Measurements from ENCODE around the gene DHRS7B.

DNA sequence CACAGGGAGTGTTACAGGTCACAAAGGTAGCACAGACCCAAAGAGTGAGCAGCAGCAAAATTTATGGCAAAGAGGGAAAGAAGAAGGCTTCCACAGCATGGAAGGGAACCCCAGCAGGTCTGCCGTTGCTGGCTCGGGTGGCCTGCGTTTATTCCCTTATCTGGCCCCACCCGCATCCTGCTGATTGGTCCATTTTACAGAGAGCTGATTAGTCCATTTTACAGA, 41.7 kb upstream of the DHRS7B start:
- PRO-cap, 4 experiments: no peak in any of the 4 experiments
- RAMPAGE, long total RNA, 2 experiments: no peak in any of the 2 experiments
- RRBS: no CpG with 5 or more reads among the region's 4 CpGs

DNA sequence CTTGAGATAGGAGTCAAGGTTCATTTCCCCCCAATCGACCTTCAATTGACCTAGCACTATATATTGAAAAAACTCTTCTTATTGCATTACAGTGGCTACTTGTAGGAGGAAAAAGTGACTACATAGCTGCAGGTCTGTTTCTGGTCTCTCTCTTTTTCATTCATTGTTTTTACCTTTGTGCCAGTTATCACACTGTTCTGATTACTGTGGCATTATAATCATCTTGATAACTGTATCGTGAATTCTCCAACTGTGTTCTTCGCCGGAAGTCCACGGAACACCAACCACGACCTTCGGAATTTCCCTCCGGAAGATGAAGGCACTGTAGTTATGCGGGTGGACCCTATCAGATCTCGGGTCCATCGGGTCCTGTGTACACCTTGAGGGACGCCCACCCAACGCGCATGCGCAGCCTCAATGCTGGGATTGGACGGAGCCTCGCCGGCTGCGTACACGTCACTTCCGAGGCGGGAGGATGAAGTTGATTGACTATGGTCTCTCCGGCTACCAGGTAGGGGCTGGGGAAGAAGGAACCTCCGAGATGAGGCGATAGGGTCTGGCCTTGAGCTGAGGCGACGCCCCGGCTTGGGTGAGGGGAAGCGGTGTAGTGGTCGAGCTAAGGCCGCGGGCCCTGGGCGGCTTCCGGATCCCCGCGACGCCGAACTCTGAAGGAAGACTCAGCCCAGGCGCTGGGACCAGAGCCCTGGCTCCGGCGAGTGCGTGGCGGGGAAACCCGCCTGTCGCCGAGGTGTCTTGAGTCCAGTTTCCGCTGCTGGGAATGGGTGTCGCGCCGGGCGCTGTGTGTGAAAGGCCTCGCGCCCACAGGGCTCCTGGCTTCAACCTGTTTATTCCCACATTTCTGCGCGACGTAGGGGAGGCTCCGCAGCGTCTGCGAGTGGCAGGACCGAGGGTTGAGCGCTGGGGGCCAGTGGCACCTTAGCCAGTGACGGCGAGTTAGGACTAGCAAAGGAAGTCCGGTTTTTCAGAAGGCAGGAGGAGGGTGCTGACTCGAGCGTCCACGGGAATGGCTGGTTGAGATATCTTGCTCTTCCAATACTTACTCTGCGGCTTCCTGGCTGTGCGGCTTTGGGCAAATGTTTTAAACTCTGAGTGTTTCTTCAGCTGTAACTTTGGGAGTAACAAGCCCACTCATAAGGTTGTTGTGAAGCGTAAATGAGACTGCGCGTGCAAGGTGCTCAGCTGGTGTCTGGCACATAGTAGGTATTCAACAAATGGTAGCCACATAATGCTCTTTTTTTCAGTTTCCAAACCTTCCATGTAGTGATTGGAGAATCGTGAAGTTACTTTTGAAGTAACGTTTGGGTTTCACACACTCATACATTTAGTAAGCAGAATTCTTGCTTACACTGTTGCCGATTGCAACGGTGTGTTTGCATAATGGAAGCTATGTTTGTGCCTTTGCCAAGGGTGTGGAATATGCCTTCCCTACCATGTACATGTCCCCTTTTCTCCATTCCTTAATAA, at the start of gene DHRS7B:
TSS of gene DHRS7B (plus strand) at position 484 of the 1,485 bp plus-strand sequence.
- PRO-cap, 4 experiments: peak in 4 of 4 experiments; most common plus-strand start position 459 of the sequence (in 2); most common minus-strand start position 400 of the sequence (in 4)
- RAMPAGE, long total RNA, 2 experiments: start-site peak on the plus strand in 1 of 2 experiments, centred at position 475 of the sequence, 95 reads per replicate
- RRBS: 1% methylated on average over 36 of the region's 76 CpGs

GRCh38 chr17:21387651-21388466, 11.7 kb downstream of the KCNJ12 start:
- PRO-cap, 4 experiments: no peak in any of the 4 experiments
- RAMPAGE, long total RNA, 2 experiments: no peak in any of the 2 experiments
- RRBS: no CpG with 5 or more reads among the region's 20 CpGs

GRCh38 chr17:21456848-21457533, 80.8 kb downstream of the KCNJ12 start:
- PRO-cap, 4 experiments: no peak in any of the 4 experiments
- RAMPAGE, long total RNA, 2 experiments: no peak in any of the 2 experiments
- RRBS: 4% methylated on average over 14 of the region's 31 CpGs

GRCh38 chr17:21524008-21524791, 148.0 kb downstream of the KCNJ12 start:
- PRO-cap, 4 experiments: no peak in any of the 4 experiments
- RAMPAGE, long total RNA, 2 experiments: no peak in any of the 2 experiments
- RRBS: no CpG with 5 or more reads among the region's 15 CpGs

DNA sequence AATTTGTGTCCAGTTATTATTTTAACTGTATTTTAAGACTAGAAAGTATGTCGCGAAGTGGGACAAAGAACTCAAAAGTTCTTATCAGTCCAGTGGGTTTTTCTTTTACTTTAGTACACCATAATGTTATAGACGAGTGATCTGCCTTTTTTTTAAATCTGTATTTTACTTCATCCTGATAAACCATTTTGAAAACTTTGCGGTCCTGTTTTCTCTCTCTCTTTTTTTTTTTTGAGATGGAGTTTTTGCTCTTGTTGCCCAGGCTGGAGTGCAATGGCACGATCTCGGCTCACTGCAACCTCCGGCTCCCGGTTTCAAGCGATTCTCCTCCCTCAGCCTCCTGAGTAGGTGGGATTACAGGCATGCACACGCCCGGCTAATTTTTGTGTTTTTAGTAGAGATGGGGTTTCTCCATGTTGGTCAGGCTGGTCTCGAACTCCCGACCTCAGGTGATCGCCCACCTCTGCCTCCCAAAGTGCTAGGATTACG, 1.8 kb downstream of the WSB1 start:
- PRO-cap, 4 experiments: no peak in any of the 4 experiments
- RAMPAGE, long total RNA, 2 experiments: no peak in any of the 2 experiments
- RRBS: no CpG with 5 or more reads among the region's 15 CpGs

DNA sequence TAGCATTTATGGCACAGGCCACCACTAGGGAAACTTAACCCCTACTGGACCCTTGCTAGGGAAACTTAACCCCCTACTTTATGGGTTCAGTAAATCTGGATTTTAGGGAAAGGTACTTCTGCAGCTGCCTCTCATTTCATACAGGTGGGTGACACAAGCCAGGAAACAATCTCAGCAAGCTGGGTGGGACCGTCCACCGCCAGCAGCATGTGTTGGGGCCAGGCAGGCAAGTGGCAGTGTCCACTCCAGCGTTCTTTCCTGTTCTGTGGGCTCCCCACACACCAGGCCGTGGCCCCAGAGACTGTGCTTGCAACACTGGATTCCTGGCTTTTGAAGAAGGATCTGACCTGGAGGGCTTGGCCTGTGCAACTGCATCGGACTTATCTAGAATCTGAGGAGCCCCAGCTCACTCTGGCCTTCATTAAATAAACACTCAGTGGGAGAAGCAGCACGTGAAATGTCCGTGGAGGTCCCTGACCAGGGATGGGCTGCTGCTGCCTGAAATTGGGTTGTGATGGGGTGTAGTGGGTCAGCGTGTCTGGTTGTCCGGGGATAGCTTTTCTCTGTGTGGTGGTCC, 3.1 kb downstream of the KSR1 start:
- PRO-cap, 4 experiments: no peak in any of the 4 experiments
- RAMPAGE, long total RNA, 2 experiments: no peak in any of the 2 experiments
- RRBS: no CpG with 5 or more reads among the region's 9 CpGs

GRCh38 chr17:27473433-27474639, 17.6 kb downstream of the KSR1 start:
- PRO-cap, 4 experiments: no peak in any of the 4 experiments
- RAMPAGE, long total RNA, 2 experiments: no peak in any of the 2 experiments
- RRBS: no CpG with 5 or more reads among the region's 11 CpGs

GRCh38 chr17:27496494-27497038, 40.3 kb downstream of the KSR1 start:
- PRO-cap, 4 experiments: peak in 1 of 4 experiments; most common minus-strand start chr17:27496601 (in 1)
- RAMPAGE, long total RNA, 2 experiments: no peak in any of the 2 experiments
- RRBS: no CpG with 5 or more reads among the region's 9 CpGs

GRCh38 chr17:27559385-27560459, 71.3 kb upstream of the LGALS9 start:
- PRO-cap, 4 experiments: peak in 4 of 4 experiments; most common plus-strand start chr17:27559810 (in 4); most common minus-strand start chr17:27560036 (in 2)
- RAMPAGE, long total RNA, 2 experiments: no peak in any of the 2 experiments
- RRBS: 7% methylated on average over 4 of the region's 23 CpGs

DNA sequence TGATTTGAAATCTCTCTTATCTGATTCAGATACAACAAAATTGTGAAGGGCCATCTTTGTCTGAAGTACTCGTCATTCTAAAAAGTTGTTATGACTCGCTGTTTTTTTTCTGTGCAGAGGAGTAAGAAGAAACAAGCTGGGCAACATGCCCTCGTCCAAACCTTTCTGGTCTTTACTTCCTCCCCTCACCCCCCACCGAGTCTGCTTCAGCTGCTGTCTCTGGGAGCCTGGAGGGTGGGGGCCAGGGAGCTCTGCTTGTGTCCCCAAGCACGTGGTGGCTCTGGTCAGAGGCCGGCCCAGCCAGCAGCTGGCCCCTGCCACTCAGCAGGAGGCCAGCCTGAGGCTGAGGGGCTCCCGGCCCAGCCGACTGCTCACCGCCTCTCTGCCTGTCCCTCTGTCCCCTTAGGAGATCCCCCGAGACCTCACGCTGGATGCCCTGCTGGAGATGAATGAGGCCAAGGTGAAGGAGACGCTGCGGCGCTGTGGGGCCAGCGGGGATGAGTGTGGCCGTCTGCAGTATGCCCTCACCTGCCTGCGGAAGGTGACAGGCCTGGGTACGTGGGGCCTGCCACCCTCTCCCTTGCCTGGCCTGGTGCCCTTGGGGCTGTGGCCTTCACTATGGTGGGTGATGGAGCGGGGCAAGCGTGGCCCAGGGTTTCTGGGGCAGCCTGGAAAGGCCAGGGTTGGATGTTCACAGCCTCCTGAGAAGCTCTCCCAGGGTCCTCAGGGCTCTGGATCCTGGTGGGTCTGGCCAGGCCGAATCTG, 53.7 kb upstream of the LGALS9 start:
- PRO-cap, 4 experiments: no peak in any of the 4 experiments
- RAMPAGE, long total RNA, 2 experiments: start-site peak on the plus strand in 1 of 2 experiments, centred at position 243 of the sequence, 6 reads per replicate
- RRBS: 4% methylated on average over 2 of the region's 21 CpGs

GRCh38 chr17:27631778-27631963, 683 bp downstream of the LGALS9 start:
- PRO-cap, 4 experiments: no peak in any of the 4 experiments
- RAMPAGE, long total RNA, 2 experiments: no peak in any of the 2 experiments
- RRBS: no CpG with 5 or more reads among the region's 1 CpG

GRCh38 chr17:27633370-27634105, 2.5 kb downstream of the LGALS9 start:
- PRO-cap, 4 experiments: no peak in any of the 4 experiments
- RAMPAGE, long total RNA, 2 experiments: no peak in any of the 2 experiments
- RRBS: no CpG with 5 or more reads among the region's 14 CpGs

GRCh38 chr17:27984438-27985312, 57.8 kb upstream of the NLK start:
- PRO-cap, 4 experiments: peak in 2 of 4 experiments; most common plus-strand start chr17:27985128 (in 1); most common minus-strand start chr17:27984919 (in 1)
- RAMPAGE, long total RNA, 2 experiments: no peak in any of the 2 experiments
- RRBS: no CpG with 5 or more reads among the region's 15 CpGs

GRCh38 chr17:28046383-28046799, 3.9 kb downstream of the NLK start:
- PRO-cap, 4 experiments: no peak in any of the 4 experiments
- RAMPAGE, long total RNA, 2 experiments: no peak in any of the 2 experiments
- RRBS: no CpG with 5 or more reads among the region's 3 CpGs

GRCh38 chr17:28227172-28228237, 91.5 kb upstream of the TMEM97 start:
- PRO-cap, 4 experiments: peak in 2 of 4 experiments; most common plus-strand start chr17:28227645 (in 2); most common minus-strand start chr17:28227468 (in 2)
- RAMPAGE, long total RNA, 2 experiments: no peak in any of the 2 experiments
- RRBS: 12% methylated on average over 14 of the region's 87 CpGs

GRCh38 chr17:28344947-28346035, 9.7 kb downstream of the TNFAIP1 start:
- PRO-cap, 4 experiments: no peak in any of the 4 experiments
- RAMPAGE, long total RNA, 2 experiments: no peak in any of the 2 experiments
- RRBS: no CpG with 5 or more reads among the region's 15 CpGs

GRCh38 chr17:28384236-28384971, 12.9 kb downstream of the SARM1 start:
- PRO-cap, 4 experiments: peak in 2 of 4 experiments; most common plus-strand start chr17:28384535 (in 1); most common minus-strand start chr17:28384557 (in 2)
- RAMPAGE, long total RNA, 2 experiments: start-site peak on the plus strand in 1 of 2 experiments, at chr17:28384558-28384619 at its widest, 16 reads per replicate
- RRBS: no CpG with 5 or more reads among the region's 51 CpGs

DNA sequence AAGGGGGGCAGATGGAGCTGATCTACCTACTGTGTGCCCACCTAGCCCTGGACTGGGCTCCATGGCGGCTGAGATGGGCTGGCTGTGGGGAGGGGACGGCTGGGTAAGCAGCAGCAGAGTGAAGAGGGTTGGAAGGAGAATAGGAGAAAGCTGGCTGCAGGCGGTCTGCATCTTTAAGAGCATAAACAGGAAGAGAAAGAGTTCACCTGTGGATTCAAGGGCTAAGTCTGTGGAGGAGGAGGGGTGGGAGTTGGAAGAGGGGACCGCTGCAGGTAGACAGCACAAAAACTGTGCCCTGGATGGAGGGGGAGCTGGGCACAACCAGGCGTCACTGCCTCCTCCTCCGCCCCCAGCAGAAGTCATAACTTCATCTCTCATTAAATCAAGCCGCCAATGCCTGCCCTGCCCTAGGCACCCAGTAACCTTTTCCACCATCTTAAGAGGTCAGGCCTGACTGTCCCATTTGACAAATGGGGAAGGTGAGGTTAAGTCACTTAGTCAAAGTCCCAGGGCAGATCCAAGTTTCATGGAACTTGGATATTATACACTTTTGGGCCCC, 726 bp downstream of the SLC13A2 start:
- PRO-cap, 4 experiments: no peak in any of the 4 experiments
- RAMPAGE, long total RNA, 2 experiments: no peak in any of the 2 experiments
- RRBS: no CpG with 5 or more reads among the region's 7 CpGs

DNA sequence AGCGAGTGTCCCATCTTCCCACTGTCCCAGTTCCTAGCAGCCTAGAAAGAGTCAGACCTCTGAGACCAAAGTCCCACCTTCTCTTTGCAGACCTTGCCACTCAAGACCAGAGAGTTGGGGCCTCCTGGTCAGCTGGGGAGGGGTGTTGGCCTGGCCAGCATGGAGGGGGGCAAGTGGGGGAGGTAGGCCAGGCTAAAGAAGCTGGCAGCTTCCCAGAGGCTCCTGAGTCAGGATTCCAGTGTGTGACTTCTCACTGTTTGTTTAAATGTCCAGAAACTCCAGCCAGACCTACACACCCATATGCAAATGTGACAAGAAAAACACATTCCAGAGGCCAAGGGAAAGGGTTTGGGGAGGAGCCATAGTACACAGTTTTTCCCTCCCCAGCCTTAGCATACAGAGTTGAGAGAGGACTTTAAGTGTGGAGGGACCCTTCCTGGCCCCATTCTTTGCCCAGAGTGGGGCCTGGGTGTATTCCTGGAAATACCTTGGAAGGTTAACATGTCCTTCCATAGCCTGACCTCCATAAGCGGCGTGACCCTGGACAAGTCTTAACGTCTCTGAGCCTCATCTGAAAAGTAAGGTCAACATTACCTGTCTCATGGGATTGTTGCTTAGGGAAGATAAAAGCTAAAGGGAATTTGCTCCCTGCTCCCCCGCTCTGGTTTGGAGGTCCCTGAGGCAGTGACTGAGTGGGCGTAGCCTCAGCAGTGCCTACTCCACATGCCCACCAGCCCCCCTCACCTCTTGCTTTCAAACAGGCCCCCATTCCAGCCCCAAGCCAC, 19.0 kb downstream of the FOXN1 start:
- PRO-cap, 4 experiments: peak in 2 of 4 experiments; most common plus-strand start position 395 of the sequence (in 2)
- RAMPAGE, long total RNA, 2 experiments: no peak in any of the 2 experiments
- RRBS: no CpG with 5 or more reads among the region's 6 CpGs